ENCODE measurements around a stretch of chr11.

DNA sequence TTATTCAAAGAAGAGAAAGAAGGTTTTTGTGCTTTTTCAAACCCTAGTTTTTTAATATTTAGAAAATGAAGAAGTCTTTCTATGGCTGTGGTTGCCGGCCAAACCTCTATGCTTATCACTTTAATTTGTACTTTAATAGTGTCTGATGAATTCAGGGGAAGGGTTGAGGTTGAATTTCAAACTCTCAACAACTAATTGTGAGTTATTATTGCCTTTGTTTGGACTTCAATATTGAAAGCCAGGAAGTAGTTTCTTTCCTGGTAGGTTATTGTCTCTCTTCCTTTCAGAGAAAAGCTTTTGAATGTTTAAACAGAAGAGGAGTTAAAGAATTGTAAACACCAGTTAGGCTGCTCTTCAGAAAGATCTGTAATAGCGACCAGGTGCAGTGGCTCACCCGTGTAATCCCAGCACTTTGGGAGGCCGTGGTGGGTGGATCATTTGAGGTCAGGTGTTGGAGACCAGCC, 22.1 kb downstream of the NNMT start:
- PRO-cap: no peak
- RAMPAGE, long total RNA, 2 experiments: no peak in any of the 2 experiments

- PRO-cap: unidirectional peak, plus-strand start at chr11:114400027; bidirectional peak, plus-strand start at chr11:114400063, minus-strand start at chr11:114400155
- RAMPAGE, long total RNA, 2 experiments: no peak in any of the 2 experiments
These were observed 434 bp downstream of the C11orf71 start for GRCh38 chr11:114399880-114400274.

GRCh38 chr11:114404204-114404480, 3.7 kb downstream of the RBM7 start:
- PRO-cap: no peak
- RAMPAGE, long total RNA, 2 experiments: no peak in any of the 2 experiments

- PRO-cap: no peak
- RAMPAGE, long total RNA, 2 experiments: no peak in any of the 2 experiments
These were observed 282.6 kb downstream of the CADM1 start for GRCh38 chr11:115221426-115222105.

GRCh38 chr11:115500539-115501579, 3.4 kb downstream of the CADM1 start:
- PRO-cap: bidirectional peak, plus-strand start at chr11:115501280, minus-strand start at chr11:115500959
- RAMPAGE, long total RNA, 2 experiments: no peak in any of the 2 experiments

DNA sequence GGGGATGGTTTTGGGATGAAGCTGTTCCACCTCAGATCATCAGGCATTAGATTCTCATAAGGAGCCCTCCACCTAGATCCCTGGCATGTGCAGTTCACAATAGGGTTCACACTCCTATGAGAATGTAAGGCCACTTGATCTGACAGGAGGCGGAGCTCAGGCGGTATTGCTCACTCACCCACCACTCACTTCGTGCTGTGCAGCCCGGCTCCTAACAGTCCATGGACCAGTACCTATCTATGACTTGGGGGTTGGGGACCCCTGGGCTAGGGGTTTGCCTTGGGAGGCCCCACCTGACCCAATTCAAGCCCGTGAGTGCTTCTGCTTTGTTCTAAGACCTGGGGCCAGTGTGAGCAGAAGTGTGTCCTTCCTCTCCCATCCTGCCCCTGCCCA, 2.1 kb downstream of the APOC3 start:
- PRO-cap: no peak
- RAMPAGE, long total RNA, 2 experiments: no peak in any of the 2 experiments

GRCh38 chr11:116832169-116833270, 2.8 kb downstream of the APOC3 start:
- PRO-cap: no peak
- RAMPAGE, long total RNA, 2 experiments: no peak in any of the 2 experiments

DNA sequence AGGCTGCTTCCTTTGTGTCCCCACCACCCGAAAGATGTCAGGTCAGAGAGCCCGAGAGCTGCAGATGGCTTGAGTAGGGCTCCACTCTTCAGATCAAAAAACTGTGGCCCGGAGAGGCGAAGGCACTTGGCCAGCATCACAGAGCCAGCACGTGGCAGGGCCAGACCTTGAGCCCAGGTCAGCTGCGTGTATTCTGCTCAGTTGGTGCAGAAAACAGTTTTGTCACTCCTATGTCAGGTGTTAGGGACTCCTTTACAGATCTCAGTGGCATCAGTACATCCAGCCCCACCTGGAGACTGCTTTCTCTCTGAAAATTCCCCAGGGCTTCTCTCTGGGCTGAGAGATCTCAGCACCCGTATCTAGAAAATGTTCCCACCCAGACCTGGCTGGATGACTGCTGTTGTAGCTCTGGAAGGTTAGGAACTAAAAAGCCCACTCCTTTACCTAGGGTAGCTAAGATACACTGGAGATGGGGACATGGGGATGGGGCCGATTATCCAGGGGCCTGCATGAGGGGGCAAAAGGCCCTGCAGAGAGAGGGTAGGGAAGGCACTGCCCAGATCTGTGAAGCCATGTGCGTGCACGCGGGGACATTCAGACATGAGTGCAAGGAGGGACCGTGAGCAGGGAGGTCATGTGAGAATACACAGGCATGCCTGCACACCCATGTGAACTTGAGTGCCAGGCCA, 3.5 kb downstream of the APOA1 start:
- PRO-cap: no peak
- RAMPAGE, long total RNA, 2 experiments: no peak in any of the 2 experiments

GRCh38 chr11:117028895-117029202, 69.4 kb downstream of the SIK3 start:
- PRO-cap: no peak
- RAMPAGE, long total RNA, 2 experiments: no peak in any of the 2 experiments

- PRO-cap: no peak
- RAMPAGE, long total RNA, 2 experiments: start-site peak on the minus strand in 1 of 2 experiments, at chr11:117092488-117092682 at its widest, 22 reads per replicate
These were observed 6.0 kb downstream of the SIK3 start for GRCh38 chr11:117091986-117092842.

DNA sequence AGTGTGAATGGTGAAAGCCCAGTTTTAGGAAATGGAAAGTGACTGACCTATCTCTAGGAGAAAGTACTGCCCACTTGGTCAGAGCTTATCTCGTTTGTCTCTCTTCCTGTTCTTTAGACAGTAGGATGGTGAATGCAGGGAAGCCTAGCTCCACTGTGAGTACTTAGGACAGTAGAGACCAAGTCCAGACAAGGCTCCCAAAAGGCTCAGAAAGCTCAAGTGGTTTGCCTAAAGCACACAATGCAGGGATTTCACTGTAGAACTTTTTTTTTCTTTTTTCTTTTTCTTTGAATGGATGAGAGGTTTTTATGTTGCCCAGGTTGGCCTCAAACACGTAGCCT, 5.3 kb upstream of the SIDT2 start:
- PRO-cap: no peak
- RAMPAGE, long total RNA, 2 experiments: no peak in any of the 2 experiments

GRCh38 chr11:117183885-117184453, 5.4 kb downstream of the SIDT2 start:
- PRO-cap: no peak
- RAMPAGE, long total RNA, 2 experiments: no peak in any of the 2 experiments

- PRO-cap: no peak
- RAMPAGE, long total RNA, 2 experiments: no peak in any of the 2 experiments
These were observed 4.5 kb downstream of the TAGLN start for GRCh38 chr11:117203733-117203930.

DNA sequence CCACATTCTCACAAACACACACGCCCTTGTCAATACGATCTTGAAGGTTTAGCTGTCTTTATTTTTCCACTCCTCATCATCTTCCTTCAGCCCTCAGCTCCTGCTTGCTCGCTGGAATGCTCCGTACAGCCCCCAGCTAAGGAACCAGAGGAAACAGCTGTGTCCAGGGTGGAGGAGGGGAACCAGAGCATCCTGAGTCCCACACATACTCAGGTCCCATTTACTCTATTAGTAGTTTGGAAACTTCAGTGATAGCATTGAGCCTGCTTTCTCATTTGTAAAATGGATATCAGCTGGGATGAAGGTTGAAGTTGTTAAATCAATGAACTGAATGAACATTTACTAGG, 13.3 kb downstream of the PCSK7 start:
- PRO-cap: no peak
- RAMPAGE, long total RNA, 2 experiments: no peak in any of the 2 experiments

DNA sequence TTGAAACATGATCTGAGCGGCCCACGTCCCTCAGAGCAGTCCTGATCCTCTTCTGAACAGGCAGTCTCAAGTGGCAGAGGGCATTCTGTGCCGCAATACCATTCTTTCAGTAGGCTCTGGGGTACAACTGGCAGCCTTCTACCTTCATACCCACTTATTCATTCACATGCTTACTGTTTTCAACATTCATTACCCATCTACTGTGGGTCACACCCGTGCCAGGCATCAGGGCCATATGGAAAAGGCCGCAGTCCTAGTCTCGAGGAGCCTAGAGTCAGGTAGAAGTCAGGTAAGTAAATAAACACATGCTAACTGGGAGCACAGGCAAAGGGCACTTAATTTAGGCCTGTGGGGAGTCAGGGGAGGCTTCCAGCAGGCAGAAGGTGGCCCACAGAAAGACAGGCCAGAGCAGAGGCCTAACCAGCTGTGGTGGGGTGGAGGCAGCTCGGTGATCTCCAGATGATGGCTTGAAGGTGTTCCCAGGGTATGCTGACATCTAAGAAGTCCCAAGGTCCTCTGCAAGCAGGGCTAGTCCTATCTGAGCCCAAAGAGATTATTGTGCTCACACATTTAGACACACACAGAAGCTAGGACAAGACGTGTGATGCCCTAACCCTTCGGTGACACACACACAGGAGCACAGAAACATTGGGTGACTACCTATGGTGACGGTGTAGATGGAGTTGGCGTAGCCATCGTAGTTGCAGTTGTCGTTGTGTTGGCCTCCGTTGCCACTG, 8.3 kb downstream of the PCSK7 start:
- PRO-cap: no peak
- RAMPAGE, long total RNA, 2 experiments: no peak in any of the 2 experiments

GRCh38 chr11:117300639-117301045, 15.4 kb downstream of the BACE1 start:
- PRO-cap: unidirectional peak, minus-strand start at chr11:117300702
- RAMPAGE, long total RNA, 2 experiments: no peak in any of the 2 experiments

GRCh38 chr11:117314740-117315113, 1.3 kb downstream of the BACE1 start:
- PRO-cap: unidirectional peak, plus-strand start at chr11:117314976
- RAMPAGE, long total RNA, 2 experiments: no peak in any of the 2 experiments

DNA sequence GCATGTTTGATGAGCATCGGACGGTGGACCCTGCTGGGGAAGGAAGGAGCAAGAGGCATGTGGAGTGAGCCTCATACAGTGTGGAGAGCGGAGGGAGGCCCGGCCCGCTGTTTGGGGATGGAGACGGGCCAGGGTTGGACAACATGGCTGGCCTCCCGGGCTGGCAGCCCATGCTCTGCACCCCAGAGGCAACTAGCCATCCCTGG, 208.4 kb downstream of the CEP164 start:
- PRO-cap: no peak
- RAMPAGE, long total RNA, 2 experiments: no peak in any of the 2 experiments

DNA sequence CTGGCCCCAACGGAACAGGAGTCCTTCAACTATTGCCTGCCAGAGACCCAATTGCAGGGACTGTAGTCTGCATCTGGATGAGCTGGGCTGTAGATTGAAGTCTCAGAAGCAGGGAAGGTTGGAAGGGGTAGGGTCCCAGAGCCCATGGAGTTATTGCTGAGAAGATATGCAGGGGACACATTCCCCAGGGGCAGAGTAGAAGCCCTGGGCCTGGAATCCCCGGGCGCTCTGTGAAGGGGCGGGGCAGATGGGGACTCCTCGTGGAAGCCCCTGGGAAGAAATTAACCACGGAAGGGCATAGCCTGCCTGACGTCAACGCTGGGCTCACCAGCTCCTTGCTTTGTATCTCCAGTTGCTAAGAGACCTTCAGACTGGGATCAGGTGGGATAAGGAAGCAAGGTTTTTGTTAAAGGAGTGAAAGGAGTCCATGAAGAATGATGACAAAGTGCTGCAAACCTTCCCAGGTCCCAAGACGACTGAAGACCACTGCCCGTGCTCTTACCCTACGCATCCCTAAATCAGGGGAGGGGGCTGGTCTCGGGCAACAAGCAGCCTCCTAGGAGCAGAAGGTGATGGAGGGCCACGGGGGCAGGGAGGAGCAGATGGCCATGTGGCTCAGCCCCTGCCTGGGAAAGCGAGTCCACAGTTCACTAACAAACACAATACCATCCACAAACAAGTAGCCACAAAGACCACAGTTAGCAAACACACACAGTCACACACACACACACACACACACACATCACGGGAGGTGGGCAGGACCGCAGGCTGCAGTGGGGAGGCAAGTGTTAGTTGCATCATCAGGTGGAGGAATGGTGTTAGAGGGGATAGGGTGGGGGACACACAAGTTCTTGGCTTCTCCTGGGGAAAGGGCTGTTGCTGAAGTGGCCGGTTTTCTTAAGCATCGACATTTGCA, 13.0 kb upstream of the FXYD2 start:
- PRO-cap: no peak
- RAMPAGE, long total RNA, 2 experiments: no peak in any of the 2 experiments

DNA sequence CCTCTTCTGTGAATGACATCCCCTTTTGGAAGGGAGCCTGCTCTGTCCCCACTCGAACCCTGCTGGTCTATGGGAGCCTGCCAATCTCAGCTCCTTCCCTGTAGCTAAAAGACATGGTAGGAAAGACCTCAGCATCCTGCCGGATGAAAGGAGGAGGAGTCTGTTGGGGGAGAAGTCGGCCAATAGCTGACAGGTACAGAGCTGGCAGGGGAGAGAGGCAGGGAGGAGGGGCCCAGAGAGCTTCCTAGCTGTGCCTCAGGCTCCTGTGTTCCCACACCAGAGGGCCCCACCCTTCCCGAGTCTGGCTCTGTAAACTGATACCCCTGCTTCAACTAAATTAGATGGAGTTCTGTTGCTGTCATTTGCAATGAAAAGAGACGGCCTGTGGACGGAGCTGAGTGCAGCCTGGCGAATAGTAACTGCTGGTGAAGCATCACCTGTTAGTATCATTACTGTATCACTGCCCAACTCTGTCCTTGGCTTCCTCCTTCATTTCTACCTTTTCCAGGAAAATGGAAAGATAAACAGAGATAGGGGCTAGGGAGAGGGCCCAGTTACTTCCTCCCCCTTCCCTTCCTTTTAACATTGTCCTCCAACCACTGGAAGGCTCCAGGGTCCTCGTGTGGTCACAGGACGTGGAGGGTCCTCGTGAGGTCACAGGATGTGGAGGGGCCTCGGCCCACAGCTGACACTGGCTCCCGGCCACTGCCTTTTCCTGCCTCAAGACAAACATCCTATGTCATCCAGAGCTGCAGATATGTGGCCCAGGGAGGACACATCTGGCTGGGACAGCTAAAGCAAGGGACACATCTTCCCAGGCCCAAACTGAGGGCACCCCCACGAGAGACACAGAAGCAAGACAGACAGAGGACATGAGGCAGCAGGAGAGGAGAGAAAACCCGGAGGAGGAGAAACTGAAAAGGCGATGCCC, 15.0 kb downstream of the FXYD6 start:
- PRO-cap: no peak
- RAMPAGE, long total RNA, 2 experiments: no peak in any of the 2 experiments